Cardiac muscle cell (in vitro differentiated cells and primary cell): ENCODE results near the gene NRGN.

GRCh38 chr11:124632513-124633799 lies 10.3 kb downstream of the TBRG1 start:
- RAMPAGE, long total RNA: no peak
- RRBS: no CpG with 5 or more reads among the region's 6 CpGs

GRCh38 chr11:124657302-124657604 lies 16.3 kb downstream of the SIAE start:
- RAMPAGE, long total RNA: no peak
- RRBS: no CpG with 5 or more reads among the region's 4 CpGs

- RAMPAGE, long total RNA: no peak
- RRBS: 2% methylated on average over 27 of the region's 80 CpGs
These were observed at the start of gene NRGN for GRCh38 chr11:124739503-124740643. Gene NRGN, plus strand, starts transcription at chr11:124739942.

DNA sequence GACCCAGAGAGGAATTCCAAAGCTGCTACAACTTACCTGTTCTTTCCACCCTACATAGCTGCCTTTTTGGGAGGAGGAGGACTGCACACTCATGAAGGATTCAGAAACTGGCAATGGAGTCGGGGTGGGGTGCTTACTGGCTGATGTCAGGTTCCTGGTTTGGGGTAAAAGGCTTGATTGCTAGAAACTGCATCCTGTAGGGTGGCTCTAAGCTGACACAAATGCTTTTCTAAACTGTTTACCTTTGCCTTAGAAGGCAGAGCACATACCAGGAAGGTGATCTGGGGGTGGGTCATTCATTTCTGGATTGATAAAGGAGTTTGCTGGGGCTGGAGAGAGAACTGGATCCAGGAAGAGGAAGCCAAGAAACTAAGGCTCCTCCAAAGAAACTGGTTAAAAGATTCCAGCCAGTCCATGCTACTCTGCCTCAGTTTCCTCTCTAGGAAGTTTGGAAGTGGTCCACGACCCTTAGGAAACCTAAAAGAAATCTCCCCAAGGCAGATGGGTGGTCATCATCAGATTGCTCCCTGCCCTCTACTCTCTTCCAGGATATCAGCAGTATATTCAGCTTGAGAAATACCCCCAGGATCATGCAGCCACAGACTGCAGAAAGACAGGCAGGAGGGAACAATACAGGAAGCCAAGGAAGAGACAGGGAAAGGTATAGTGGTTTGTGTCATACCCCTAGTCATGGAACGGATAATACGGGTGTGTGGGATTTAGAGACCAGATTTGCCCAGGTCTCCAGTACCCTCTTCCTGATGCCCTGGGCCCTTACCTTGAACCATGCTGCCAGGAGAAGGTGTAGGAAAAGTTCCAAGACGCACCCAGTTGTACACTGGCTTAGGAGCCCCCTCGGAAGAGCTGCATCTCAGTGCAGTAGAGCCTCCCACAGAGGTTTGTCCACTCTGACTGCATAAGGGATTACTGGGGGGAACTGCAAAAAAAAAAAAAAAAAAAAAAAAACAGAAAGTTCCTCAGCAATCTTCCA lies 2.8 kb downstream of the VSIG2 start:
- RAMPAGE, long total RNA: no peak
- RRBS: no CpG with 5 or more reads among the region's 6 CpGs

- RAMPAGE, long total RNA: no peak
- RRBS: 2% methylated on average over 40 of the region's 82 CpGs
These were observed 14.8 kb downstream of the HEPACAM start for GRCh38 chr11:124920846-124921597.

DNA sequence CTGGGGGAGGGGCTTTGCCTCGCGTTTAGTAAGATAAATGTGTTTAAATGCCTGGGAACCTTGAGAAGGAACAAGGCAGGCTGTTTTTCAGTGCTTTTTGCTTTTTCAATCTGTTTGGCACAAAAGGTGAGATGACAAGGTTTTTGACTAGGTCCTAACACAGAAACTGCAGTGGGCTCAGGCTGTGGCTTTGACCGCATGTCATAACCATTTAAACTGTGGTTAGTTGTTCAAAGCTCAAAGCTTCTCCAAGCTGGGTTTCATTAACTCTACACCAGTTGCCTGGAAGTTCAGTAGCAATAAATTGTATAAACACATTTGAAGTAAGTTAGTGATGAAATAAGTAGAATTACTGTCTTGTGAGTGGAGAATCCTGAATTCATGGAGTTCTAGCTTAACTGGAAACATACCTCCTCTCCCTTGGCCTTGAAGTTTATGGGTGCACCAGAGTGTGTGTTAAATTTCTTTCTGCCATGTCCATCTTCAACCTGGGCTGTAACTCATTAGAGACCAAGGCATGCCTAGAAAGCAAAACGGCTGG lies 3.7 kb downstream of the PKNOX2 start:
- RAMPAGE, long total RNA: no peak
- RRBS: no CpG with 5 or more reads among the region's 4 CpGs

- RAMPAGE, long total RNA: no peak
- RRBS: no CpG with 5 or more reads among the region's 10 CpGs
These were observed 89.4 kb downstream of the PKNOX2 start for GRCh38 chr11:125253913-125254390.

GRCh38 chr11:125262085-125262619 lies 97.6 kb downstream of the PKNOX2 start:
- RAMPAGE, long total RNA: no peak
- RRBS: no CpG with 5 or more reads among the region's 20 CpGs

- RAMPAGE, long total RNA: no peak
- RRBS: no CpG with 5 or more reads among the region's 13 CpGs
These were observed 108.4 kb downstream of the PKNOX2 start for GRCh38 chr11:125272851-125273505.

DNA sequence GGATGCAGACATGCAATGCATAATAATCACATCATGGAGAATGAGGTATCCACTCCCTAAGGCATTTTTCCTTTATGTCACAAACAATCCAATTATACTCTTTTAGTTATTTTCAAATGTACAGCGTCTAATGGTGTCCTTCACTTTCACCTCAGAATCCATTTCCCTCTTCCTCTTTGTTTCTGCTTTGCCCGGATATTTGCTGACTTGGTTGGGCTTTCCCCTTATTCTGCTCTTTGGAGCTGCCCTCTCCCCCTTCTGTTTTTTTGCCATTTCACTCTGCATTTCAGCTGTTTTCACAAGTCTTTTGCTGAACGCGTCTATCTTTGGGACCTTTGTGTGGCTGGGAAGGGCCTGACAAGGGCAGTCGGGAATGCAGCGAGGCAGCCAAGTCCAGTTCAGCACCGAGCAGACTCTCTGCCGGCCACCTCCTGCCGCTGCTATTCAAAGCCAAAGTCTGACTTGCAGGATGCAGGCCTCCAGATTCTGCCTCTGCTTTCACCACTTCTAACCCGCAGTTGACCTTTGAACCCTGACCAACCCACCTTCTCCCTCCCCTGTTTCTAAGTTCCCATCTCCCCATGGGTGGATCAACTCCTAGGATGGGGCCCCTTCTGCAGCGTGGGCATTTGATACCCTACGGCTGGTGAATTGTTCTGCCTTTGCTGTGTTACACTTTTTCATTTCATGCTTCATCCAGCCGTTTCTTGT lies 38.2 kb downstream of the FEZ1 start:
- RAMPAGE, long total RNA: no peak
- RRBS: no CpG with 5 or more reads among the region's 13 CpGs

DNA sequence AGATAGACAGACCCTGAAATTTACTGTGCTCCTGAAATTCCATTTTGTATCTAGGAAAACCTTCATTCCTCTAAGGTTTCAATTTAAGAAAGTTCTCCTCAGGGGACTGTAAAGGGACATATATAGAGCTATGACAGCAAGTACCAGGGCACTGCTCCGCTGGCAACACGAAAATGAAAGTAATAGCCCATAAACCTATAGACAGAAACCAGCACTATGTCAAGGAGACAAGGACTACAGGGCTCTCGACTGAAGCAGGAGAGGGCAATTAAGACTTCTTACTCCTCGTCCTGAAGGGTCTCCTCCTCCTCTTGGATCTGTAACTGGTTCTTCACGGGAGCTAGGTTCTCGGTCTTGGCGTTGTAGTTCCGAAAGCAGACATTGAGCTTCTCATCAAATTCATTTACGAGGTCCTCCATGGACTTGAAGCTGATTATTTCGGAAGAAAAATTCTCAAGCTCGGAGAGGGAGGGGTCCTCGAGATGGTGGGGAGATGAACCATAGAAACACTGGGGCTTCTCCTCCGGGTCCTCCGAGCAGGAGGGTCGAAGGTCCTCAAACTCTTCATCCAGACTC lies 6.8 kb downstream of the FEZ1 start:
- RAMPAGE, long total RNA: no peak
- RRBS: no CpG with 5 or more reads among the region's 15 CpGs

- RAMPAGE, long total RNA: no peak
- RRBS: no CpG with 5 or more reads among the region's 1 CpG
These were observed 2.9 kb downstream of the EI24 start for GRCh38 chr11:125572148-125572704.

DNA sequence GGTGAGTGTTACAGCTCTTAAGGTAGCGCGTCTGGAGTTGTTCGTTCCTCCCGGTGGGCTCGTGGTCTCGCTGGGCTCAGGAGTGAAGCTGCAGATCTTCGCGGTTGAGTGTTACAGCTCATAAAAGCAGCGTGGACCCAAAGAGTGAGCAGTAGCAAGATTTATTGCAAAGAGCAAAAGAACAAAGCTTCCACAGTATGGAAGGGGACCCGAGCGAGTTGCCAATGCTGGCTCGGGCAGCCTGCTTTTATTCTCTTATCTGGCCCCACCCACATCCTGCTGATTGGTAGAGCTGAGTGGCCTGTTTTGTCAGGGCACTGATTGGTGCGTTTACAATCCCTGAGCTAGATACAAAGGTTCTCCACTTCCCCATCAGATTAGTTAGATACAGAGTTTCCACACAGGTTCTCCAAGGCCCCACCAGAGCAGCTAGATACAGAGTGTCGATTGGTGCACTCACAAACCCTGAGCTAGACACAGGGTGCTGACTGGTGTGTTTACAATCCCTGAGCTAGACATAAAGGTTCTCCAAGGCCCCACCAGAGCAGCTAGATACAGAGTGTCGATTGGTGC lies 23.4 kb upstream of the ACRV1 start:
- RAMPAGE, long total RNA: no peak
- RRBS: no CpG with 5 or more reads among the region's 15 CpGs

- RAMPAGE, long total RNA: no peak
- RRBS: no CpG with 5 or more reads among the region's 11 CpGs
These were observed 13.2 kb upstream of the HYLS1 start for GRCh38 chr11:125874264-125874589.

DNA sequence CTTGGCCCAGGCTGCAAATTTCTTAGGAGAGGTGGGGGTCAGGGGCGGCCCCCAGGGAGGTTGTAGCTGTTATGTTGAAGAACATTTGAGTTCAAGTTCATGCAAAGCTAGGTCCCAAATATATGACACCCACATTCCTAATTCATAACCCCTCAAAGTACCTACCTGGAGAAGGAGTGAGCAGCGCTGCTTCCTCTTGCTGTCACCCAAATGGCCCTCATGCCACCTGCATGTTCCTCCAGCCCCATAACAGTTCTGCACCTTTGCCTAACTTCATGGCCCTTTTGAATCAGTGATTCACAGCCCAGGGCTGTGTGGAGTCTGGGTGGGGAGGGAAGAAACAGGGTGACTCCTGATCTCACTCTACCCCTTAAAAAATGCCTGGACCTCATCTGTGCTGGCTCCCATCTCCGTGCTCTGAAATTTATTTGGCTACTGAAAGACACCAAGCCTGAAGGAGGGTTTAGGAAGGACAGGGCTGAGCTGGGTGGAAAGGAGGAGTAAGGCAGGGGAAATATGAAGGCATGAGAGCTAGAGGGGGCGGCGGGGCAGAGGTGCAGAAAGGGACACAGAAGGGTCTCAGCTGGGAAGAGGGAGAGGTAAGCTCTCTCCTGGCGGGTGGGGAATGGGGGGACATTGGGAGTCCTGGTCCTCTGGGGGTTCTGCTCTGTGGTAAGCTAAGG lies 71.4 kb downstream of the RPUSD4 start:
- RAMPAGE, long total RNA: no peak
- RRBS: no CpG with 5 or more reads among the region's 6 CpGs

GRCh38 chr11:126162908-126163770 lies 48.3 kb downstream of the RPUSD4 start:
- RAMPAGE, long total RNA: no peak
- RRBS: 54% methylated on average over 7 of the region's 26 CpGs

- RAMPAGE, long total RNA: no peak
- RRBS: no CpG with 5 or more reads among the region's 13 CpGs
These were observed 19.2 kb downstream of the RPUSD4 start for GRCh38 chr11:126192117-126192738.

GRCh38 chr11:126277204-126277803 lies 5.6 kb upstream of the TIRAP start:
- RAMPAGE, long total RNA: no peak
- RRBS: no CpG with 5 or more reads among the region's 14 CpGs

DNA sequence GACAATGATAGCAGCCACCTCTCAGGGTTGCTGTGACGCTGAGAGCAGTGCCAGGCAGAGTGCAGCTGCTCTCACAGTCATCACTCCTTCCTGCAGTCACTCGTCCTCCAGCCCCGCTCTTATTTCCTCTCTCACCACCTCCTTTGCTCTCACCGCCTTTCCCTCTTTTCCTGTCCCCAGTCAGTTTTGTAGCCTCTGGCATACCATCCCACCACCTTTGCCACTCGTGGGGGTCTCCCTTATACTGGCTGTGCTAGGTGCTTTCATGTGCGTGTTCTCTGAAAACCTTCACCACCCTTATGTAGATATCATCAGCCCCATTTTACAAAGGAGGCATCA lies 19.4 kb upstream of the ST3GAL4 start:
- RAMPAGE, long total RNA: no peak
- RRBS: no CpG with 5 or more reads among the region's 6 CpGs

- RAMPAGE, long total RNA: no peak
- RRBS: no CpG with 5 or more reads among the region's 5 CpGs
These were observed 557 bp upstream of the ST3GAL4 start for GRCh38 chr11:126355020-126355237.